ENCODE results near the genes UGT2A2, FDCSP, SMR3A, AMBN, JCHAIN and ADAMTS3.

- PRO-cap: no peak
Observed at GRCh38 chr4:69038507-69038950, 57.7 kb upstream of the UGT2B7 start.

GRCh38 chr4:69056903-69057195 lies 39.4 kb upstream of the UGT2B7 start:
- PRO-cap: no peak

- PRO-cap: no peak
Observed at GRCh38 chr4:69495154-69495671, 492 bp downstream of the UGT2B4 start.

DNA sequence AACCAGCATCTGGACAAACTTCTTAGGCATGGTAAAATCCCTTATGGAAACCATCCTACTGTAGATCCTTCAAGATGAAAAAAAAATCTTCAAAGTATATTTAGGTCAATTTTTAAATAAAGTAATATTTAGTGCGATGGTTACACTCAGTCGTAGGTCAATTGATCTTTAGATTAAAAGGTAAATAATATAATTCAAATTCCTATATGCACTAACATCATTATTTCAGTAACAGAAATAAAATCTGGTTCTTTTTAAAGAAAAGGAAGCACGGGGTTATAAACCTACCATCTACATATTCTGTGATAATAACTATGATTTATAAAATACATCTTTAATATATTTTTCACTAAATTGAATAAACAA lies at the start of gene UGT2A2:
Gene UGT2A2, minus strand, starts transcription at position 56 of the 366 bp plus-strand sequence.
- PRO-cap: no peak

- PRO-cap: no peak
Observed at GRCh38 chr4:69743060-69743879, 17.1 kb downstream of the SULT1B1 start.

DNA sequence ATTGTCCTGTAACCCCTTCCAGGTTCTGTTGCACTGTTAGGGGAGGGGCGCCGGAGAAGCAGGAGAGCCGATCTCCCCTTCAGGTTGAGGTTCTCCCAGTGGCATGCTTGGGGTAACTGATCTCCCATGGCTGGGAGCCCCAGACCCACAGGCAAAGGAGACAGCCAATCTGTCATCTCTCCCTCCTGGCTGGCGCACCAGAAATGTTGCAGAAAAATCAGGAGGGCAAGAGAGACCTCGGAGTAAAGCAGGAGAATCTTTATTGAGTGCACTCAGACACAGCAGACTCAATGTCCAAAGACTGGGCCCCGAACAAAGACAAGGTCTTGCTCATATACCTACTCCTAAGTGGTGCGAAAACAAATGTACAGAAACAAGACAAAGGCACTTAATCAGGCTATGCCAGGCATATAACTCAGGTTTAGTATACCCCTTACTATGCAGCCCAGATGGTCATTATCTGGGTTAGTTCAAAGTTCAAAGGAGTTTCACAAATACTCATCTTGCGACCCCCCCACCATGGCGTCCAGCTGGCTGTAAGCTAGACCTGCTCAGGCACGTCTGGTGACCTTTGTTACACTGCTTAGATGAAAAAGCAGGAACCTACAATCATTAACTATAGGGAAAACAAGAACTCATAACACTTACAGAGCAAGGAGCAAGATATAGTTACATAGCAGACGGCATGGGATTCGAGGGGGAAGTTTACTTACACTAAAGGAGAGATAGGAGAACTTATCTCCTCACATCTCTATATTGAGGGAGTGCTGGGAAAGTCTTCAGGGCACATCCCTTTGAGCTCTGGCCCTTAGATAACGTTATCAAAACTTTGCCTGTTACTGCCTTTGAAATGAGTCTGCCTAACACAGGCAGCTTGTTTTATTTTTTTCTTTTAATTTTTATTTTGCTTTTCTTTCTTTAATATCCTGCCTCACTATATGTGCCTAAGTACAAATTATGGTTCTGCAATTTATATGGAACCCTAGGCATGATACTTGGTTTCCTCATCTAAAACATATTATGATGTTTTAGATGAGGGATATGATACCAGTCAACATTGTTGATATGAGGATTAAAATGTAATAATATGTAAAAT lies 27.4 kb downstream of the SULT1E1 start:
- PRO-cap: no peak

GRCh38 chr4:70225963-70226247 lies at the start of gene FDCSP:
Gene FDCSP, plus strand, starts transcription at chr4:70226124.
- PRO-cap: no peak

- PRO-cap: no peak
Observed at GRCh38 chr4:70360462-70360973, at the start of gene SMR3A. Gene SMR3A, plus strand, starts transcription at chr4:70360760.

DNA sequence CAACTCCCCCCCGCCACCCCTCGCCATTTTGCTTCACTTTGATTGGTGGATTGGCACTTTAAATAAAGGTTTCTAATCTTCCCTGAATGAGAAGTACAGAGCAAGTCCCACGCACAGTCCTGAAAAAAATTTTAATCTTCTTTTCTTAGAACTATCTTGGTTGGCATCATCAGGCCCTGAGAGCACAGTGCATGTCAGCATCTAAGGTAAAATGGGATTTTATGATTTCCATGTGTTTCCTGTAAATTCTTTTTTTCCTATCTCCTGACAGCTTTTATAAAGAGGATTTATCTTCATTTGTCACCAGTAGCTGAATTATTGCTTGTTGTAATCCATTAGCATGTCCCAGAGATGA lies at the start of gene AMBN:
Gene AMBN, plus strand, starts transcription at position 89 of the 355 bp plus-strand sequence.
- PRO-cap: no peak

DNA sequence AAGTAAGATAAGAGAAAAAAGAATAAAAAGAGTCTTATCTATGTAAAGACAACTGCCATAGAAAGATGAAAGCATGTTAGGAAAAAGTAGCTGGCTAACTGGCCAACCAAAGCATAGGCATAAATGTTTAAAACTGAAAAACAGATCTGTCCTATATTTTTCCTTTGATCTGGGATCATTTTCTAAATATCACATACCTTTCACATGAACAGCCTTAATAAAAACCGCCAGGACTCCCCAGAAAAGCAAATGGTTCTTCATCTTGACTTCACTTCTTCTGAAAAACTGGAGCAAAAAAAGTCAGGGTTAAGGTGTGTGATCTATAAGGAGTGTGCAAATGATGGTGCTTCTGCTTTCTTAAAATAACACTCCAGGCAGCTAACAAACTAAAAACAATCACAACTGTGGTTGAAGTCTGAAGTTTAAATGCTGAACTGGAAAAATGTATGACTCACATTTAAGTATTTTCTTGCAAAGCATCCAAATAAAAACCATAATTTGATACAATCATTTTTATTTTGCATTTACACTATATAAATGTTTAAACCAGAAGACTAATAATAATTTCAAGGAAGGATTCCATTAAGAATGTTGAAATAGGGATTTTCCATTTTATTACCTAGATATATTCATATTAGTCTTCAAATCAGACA lies at the start of gene JCHAIN:
Gene JCHAIN, minus strand, starts transcription at position 279 of the 653 bp plus-strand sequence.
- PRO-cap: no peak

DNA sequence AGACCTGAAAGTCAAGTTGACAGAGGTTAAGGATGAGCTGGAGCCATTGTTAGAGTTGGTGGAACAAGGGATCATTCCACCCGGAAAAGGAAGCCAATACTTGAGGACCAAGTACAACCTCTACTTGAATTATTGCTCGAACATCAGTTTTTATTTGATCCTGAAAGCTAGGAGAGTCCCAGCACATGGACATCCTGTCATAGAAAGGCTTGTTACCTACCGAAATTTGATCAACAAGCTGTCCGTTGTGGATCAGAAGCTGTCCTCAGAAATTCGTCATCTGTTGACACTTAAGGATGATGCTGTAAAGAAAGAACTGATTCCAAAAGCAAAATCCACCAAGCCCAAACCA lies 1.0 kb downstream of the UTP3 start:
- PRO-cap: no peak

DNA sequence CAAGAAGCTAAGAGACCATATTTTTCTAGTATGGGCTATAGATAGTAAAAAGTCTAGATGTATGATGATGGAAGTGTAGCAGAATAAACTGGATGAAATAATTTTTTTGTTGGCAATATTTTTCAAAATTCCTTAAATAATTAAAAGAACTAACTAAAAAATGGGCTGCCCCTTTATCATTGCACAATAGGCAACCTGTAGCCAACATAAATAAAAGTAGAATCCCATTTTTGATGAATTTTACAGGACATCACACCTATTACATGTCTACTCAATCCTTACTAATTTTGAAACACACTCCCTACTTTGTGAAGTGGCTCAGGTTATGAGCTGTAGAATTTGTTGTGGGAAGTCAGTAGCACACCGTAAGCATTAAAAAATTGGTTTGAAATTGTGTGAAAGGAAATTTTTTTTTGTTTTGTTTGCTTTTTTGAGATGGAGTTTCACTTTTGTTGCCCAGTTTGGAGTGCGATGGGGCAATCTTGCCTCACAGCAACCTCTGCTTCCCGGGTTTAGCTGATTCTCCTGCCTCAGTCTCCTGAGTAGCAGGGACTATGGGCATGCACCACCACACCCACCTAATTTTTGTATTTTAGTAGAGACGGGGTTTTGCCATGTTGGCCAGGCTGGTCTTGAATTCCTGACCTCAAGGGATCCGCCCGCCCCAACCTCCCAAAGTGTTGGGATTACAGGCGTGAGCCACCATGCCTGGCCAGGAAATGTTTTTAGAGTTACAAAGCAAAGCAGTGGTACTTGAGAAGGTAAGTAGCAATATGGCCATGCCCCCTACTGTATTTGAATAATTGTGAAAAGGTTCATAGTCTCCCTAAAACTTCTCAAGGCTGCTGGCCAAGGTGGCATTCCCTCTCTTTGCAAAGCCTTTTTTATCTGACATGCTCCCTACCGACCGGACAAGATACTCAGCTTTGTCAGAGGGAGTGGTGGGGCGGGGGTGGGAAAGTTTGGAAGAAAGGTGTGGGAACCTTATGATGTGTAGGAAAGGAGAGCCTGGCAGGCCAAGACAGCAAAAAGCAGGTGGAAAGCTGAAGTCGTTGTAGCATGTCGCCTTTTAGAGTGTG lies 8.8 kb upstream of the RUFY3 start:
- PRO-cap: no peak

GRCh38 chr4:70762158-70762799 lies 40.5 kb downstream of the RUFY3 start:
- PRO-cap: no peak

- PRO-cap: no peak
Observed at GRCh38 chr4:70844098-70844422, 4.4 kb upstream of the GRSF1 start.

DNA sequence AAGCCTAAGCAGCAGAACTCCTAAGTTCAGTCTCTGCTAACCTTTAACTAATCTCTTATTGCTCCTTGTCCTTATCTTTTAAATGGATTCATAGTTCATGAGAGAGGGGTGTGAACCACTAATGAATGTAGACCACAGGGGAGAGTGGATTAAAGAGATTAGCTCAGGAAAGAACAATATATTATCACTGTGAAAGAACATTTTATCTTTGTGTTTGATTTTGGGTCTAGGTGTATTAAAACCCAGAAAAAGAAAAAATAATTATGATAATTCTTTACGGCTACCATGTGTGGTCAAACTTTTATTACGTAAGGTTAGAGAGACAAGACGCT lies 24.6 kb upstream of the SLC4A4 start:
- PRO-cap: no peak

GRCh38 chr4:71602650-71603066 lies 181.2 kb downstream of the GC start:
- PRO-cap: unidirectional peak, plus-strand start at chr4:71602773

DNA sequence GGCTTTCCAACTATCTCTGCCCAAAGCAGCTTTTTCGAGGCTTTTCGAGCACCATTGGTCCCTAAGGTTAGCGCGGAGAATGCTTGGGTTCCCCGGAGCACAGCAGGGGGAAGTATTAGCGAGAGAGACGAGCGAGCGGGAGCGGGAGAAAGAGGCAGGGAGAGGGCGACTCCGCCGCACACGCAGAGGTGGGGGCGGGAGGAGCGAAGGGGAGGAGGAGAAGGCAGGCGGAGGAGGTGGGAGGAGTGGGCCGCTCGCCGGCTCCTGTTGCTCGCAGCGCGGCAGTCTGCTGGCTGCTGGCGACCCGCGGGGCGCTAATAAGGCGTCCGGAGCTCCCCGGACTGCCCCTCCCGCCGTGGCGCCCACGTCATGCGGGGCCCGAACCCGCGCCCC lies at the start of gene ADAMTS3:
Gene ADAMTS3, minus strand, starts transcription at position 154 of the 393 bp plus-strand sequence.
- PRO-cap: no peak

- PRO-cap: no peak
Observed at GRCh38 chr4:73102260-73102898, 32.9 kb upstream of the COX18 start.

DNA sequence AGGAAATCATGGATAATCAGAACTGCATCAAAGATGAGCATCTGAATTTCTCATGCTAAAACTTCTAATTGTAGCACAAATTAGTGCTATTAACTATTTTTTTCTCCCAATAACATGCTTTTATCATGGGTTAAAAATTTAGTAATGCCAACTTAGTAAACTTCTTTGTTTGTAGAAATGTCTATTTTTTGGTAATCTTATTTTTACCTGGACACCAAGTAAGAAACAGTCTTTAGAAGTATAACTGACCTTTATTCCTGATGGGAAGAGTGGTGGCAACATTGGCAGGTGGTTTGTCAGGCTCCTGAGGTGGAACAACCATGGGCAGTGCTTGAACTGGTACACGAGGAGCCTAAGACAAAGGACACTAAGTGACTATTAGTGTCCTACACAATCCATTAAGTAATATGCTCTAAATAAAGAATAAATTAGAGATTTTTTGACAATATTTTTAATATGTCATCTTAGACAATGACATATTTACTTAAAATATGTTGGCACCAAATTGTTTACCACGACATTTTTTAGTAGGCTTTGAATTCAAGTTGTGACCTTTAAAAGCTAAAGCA lies 72.1 kb upstream of the COX18 start:
- PRO-cap: no peak

- PRO-cap: no peak
Observed at GRCh38 chr4:73413243-73413742, 9.2 kb downstream of the ALB start.

Data from osteocyte (in vitro differentiated cells).